Umbilical cord (tissue), 2 donors: ENCODE results near the genes UNC119B and C12orf43.

DNA sequence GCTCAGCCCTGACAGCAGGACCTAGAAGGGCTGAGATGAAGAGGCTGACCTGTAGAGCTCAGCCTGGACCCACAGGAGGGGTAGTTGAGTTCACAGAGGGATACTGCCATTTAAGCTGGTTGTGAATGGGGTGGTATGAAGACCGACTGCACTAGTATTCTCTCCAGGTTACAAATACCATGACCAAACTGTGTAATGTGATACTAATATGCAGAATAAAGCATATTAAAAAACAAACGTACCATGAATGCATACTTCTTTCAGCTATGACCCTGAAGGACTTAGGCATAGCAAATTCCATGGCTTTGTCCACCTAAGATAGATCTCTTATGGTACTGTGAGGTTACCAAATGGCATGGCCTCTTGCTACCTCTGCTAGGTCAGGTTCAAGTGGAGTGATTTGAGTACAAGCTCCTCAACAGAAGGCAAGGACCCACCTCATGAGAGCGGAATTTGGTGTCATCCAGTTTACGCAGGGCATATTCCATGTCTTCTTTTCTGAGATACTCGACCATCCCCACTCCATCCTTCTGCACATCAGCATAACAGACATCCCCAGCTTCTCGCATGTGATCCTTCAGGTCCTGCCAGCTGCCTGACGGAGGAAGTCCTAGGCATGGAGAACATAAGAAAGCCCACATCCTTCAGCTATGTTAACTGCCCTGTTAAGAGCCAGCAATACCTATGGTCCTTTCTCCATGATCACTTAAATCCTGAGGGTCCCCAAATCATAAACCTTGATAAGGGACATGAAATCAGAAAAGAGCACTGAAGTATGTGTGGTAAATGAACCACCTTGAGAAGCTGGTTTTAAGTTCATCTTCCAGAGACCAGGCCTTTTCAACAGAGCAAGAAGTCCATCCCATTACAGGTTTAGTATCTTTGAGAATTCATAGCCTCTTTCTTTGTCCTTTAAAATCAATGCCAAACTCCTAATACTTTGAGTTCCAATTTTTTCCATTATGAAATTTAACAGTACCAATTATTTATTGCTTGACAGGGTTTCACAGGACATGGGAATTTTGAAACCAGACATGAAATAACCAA, 5.7 kb downstream of the SRSF9 start:
- RAMPAGE, long total RNA = no peak

GRCh38 chr12:120535145-120535614, 1.0 kb downstream of the RNF10 start:
- RAMPAGE, long total RNA = no peak

- RAMPAGE, long total RNA = no peak
Measured at GRCh38 chr12:120580127-120580602, 1.0 kb downstream of the POP5 start.

DNA sequence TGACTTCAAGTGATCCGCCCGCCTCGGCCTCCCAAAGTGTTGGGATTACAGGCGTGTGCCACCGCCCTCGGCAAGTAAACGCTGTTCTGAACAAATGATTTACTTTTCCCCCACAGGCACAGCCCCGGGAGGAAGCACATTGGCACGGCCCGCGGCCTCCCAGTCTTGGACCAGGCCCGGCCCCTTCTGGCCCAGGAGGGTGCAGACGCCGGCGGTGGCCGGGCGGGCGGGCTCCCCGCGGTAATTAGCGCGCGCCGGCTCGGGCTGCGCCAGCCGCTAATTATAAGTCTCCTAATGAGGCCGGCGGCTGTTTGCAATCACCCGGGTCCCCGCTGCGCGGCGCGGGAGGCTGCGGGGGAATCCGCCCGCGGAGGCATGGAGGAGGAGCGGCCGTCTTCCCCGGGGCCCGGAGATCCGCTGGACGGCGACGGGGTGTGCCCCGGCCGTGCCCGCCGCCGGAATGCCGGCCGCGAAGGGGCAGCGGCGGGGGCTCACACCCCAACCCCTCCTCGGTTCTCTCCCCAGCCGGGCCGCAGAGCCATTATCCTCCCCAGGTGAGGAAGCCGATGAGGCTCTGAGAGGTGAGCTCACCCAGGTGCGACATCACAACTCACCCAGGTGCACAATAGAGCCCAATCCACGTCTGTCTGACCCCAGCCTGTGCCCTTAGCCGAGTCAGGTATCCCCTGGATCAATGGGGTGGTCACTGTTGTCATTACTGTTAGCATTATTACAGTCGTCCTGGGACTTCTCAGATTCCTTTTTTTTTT, 3.4 kb upstream of the POP5 start:
- RAMPAGE, long total RNA = no peak

GRCh38 chr12:120648853-120649745, 8.7 kb downstream of the CABP1 start:
- RAMPAGE, long total RNA = no peak

DNA sequence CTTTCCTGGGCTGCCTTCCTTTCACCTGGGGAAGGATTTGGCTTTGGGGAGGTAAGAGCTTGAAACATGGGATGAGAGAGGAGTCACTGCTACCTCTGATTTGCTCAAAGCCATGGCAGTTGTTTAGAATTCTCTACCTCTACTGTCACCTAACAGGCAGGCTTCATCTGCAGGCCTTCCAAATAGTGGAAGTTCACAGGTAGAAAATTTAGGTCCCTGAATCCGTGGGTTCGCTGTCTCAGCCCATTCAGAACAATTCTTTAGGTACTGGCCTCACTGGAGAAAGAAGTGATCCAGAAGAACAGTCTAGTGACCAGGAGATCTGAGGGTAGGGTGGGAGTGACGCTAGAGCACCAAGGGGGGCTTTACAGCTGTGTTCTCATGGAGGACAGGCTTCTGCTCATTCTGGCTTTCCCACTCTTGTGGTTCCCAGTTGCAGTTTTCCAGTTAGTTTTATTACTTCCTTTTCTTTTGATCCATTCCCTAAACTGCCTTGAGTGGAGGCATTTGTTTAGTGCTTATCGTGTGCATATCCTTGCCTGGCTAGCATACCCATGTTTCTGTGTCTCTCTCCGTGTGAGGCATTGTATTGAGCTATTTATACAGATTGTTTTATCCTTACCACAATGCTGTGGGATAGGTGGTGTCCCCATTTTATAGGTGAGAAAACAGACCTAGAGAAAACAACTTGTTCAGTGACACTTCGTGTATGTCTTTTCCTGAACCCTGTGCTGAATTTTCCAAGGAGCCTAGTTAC, 3.9 kb downstream of the MLEC start:
- RAMPAGE, long total RNA = no peak

- RAMPAGE, long total RNA = no peak
Measured at GRCh38 chr12:120709873-120710832, at the start of gene UNC119B. UNC119B (plus strand) TSS chr12:120710458.

- RAMPAGE, long total RNA = no peak
Measured at GRCh38 chr12:120771440-120771979, 45.9 kb downstream of the ACADS start.

DNA sequence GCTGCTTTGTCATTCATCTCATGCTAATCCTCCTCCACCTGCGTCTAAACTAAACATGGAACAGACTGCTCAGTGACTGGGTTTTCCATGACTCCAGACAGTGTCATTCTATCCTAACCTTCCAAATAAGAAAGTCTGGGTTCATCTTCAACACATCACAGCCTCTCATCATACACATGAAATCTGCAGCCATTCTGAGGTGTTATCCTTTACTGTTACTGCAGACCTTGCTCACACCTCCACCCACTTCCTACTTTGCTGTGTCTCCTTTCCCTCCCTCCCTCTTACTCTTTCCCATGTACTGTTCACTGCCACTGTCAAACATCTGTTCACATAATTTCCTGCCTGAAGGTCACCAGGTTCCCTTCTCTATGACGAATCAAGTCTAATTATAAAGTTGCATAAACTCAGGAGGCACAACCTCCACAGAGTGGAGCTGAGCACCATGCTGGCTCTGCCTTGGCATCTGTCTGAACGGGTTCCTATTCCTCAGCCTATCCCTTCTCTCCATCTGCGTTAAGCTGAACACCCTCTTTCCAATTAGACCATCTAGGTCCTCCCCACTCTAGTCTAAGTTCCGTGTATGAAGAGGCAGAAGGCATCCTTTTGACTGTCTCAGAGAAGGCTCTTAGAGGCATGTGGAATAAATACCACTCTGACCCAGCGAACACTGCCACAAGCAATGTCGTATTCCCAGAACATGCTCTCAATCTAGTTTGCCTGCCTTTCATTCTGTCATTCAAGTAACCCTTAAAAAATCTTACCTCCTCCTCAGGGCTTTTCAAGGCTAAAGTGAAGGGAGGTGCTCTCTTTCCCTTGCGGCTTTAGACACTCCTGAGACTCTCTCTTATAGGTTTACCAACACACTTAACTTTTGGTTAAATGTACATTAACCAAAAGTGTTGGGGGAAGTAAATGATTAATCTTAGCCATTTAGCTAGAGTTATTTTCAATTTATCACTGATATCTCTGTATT, 48.7 kb downstream of the ACADS start:
- RAMPAGE, long total RNA = no peak

- RAMPAGE, long total RNA = no peak
Measured at GRCh38 chr12:120903233-120904203, 640 bp downstream of the SPPL3 start.

DNA sequence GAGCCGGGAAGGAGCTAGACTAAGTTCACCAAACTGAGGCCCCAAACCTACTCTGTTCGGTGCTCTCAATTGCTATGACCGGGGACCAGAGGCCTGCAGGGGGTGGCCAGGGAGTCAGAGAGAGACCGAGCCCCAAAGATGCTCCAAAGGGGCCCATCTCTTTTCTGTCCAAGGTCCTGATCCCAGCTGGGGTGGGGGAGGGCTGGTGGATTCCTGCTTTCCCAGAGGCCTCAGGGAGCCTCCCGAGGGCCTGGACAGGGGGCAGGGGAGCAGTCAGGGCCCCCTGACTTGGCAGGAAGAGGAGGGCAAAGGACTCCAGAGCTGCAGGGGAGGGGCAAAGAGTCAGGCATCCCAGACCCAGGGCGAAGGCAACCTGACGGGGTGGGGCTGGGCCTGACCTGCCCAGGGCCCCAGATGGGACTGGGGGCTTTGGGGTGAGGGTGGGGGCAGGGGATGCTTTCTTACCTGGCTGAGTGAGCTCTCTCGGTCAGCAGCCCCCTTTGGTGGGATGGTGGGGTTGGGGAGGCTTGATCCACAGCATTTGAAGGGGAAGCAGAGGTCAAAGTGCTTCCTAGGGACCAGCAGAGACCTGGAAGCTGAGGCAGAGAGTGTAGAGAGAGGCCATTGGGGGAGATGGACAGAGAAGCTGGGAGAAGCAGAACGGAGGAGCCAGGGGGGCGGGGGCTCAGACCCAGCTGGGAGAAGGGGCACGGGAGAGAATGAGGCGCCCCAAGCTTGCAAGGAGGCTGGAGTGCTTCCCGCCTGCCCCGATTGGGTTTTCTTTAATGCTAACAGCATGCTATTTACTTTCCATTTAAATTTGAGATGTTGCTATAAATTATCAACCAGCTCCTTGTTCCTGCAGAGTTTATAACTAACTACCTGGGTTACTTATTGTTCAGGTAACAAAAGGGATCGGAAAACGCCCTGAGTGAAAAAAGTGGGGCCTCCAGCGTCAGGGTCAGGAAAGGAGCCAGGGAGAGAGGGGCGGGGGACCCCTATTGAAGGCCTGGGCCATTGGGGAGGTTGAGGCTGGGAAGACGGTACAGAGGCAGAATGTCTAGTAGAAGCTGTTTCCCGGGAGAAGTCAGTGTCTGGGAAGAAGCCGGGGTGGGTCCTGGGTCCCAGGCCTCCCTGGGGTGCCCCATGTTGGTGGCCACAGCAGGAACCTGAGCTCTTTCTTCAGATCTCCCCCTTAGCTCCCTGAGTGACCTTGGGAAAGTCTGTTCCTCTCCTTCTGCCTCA, 2.3 kb downstream of the HNF1A start:
- RAMPAGE, long total RNA = no peak

GRCh38 chr12:120984183-120984920, 6.0 kb downstream of the HNF1A start:
- RAMPAGE, long total RNA = no peak

DNA sequence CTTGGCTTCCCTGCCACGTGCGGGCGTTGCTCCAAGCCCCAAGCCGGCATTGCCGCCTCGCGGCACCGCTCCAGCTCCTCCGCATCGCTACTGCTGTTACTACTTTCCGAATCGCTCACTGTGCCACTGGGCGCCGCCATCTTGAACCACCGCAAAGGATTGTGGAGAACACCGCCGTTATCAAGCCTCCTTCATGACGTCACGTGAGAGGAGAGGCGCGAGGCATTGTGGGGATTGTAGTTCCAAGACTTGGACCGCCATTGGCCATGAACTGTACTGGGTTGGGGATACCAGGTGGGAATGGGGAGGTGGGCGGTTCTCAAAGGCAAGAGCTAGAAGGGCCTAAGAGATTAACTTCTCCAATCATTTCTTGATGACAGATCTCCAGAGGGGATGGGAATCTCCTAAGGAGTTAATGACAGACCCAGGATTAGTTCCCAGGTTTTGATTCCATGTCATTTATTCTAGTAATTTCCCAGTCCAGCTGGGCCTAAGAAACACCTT, at the start of gene C12orf43:
TSS of gene C12orf43 (minus strand) at position 153 of the 504 bp plus-strand sequence.
- RAMPAGE, long total RNA = no peak

DNA sequence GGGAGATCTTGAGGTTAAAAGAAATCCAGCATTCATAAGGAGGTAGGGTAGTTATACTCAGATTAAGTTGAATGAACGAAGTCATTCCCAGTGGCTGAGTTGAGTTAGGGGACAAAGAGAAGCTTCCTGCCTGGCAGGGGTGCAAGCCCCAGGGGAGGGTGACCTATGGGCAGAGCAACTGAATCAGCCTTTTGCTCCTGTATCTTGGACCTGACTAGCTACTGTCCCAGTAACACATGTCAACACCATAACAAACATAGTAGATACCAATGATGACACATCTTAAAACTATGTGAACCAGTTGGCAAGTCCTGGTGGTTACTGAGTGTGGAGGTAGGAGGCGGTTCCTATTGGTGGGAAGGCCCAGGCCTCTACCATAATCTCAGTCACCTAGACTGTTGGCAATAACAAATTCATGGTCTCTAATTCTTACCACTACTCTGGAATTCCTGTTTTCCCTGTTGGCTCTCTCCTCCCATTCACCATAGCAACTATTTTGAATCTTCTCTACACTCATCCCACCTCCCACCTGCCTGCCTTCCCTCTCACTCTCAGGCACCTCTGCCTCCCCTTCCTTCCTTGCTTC, 8.3 kb upstream of the P2RX7 start:
- RAMPAGE, long total RNA = no peak

DNA sequence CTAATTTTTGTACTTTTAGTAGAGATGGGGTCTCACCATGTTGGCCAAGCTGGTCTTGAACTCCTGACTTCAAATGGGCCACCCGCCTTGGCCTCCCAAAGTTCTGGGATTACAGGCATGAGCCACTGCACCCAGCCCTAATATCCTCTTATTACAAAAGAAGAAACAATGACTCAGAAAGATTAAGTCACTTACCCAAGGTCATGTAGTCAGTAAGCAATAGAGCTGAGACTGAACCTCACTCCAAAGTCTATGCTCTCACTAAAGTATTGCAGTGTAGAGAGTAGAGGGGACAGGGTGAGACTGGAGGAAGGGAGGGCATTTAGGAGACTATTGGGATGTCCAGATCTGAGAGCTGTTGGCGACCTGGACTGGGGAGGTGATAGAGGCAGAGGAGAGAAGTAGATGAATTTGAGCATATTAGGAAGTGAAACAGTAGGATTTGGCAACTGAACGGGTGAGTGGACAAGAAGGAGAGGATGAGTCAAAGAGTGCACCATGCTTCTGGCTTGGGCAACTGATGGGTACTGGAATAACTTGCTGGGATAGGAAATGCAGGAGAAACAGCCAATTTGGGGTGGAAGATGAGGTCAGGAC, 11.8 kb downstream of the P2RX7 start:
- RAMPAGE, long total RNA = no peak

DNA sequence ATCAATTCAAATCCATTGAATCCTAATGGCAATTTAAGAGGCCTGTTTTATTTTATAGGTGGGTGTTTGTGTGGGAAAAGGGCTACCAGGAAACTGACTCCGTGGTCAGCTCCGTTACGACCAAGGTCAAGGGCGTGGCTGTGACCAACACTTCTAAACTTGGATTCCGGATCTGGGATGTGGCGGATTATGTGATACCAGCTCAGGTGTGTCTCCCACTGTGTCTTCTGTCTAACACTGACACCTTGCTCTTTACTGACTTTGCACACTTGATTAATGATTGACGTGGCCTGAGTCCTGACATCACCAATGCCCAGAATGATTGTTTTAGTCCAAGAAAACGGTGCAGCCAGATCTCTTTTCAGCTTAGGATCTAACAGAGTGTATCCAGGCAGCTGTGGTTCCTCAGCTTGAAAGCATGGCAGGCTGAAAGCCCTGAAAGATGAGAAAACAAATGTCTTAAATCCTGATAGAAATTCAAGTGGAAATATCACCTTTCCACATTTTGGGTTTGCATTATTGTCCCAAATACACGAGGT, 7.2 kb downstream of the P2RX4 start:
- RAMPAGE, long total RNA = no peak

DNA sequence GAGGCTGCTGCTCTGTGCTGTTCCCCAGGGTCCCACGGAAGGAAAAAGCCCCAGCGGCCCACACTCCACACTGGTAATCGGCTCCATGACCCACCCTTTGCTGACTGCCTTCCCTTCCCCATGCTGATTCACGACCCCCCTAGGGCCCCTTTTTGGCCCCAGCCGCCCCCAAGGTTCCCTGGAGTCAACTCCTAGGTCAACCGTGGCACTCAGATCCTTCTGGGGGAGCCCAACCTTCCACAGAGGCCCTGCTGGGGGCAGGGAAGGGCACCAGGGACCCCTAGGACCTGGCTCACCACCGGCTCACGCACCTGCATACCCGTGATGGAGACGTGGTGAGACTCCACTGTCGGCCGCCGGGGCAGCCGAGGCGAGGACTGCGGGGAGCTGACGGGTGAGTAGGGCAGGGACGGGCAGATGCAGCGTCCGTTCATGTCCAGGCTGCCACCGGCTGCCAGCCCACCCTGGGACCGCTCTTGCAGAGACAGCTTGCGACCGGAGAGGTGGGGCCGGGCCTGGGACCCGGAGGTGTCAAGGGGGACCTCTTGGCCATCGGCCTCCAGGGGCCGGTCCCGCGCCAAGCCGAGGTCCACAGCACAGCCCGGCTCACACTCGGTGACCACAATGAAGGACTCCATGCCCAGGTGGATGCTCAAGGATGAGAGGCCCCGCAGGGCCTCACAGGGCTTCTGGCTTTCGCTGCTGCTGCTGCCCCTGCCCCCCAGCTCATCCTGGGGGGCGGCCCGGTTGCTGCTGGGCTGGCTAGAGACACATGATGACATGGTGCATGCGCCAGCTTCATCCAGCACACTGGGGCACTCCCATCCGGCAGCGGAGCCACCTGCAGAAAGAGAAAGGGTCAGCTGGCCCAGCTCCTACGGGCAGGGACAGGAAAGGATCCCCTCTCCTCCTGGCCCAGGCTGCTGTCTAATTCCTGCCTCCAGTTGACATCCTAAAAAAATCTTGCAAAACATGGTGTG, 22.5 kb downstream of the CAMKK2 start:
- RAMPAGE, long total RNA = no peak

GRCh38 chr12:121308236-121308738, 11.8 kb upstream of the CAMKK2 start:
- RAMPAGE, long total RNA = no peak

GRCh38 chr12:121638138-121638520, 31.3 kb downstream of the MORN3 start:
- RAMPAGE, long total RNA = no peak

- RAMPAGE, long total RNA = no peak
Measured at GRCh38 chr12:121765461-121766127, 27.9 kb downstream of the RHOF start.